ENCODE measurements around the genes IFNA10, IFNA14, CDKN2B, DMRTA1 and PLAA.

DNA sequence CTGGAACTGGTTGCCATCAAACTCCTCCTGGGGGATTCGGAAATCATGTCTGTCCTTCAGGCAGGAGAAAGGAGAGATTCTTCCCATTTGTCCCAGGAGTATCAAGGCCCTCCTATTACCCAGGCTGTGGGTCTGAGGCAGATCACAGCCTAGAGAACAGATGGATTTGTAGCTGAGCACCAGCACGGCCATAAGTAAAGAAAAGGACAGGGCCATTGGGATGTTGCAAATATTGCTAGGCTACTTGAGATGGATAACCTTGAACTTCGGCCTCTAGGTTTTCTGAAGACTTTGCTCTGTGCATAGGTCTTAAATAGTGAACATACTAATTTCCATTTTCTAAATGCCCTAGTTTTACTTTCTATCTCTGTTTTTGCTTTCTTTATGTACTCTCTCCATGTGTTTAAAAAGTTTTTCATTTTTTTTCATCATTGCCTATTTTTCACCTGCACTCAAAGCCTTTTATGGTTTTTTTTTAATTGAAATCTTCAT is at the start of gene IFNA10:
Gene IFNA10, minus strand, starts transcription at position 262 of the 492 bp plus-strand sequence.
- PRO-cap = no peak
- RAMPAGE, long total RNA, 3 experiments = no peak in any of the 3 experiments

GRCh38 chr9:21239936-21240384 is at the start of gene IFNA14:
TSS of gene IFNA14 (minus strand) at chr9:21240005.
- PRO-cap = no peak
- RAMPAGE, long total RNA, 3 experiments = no peak in any of the 3 experiments

DNA sequence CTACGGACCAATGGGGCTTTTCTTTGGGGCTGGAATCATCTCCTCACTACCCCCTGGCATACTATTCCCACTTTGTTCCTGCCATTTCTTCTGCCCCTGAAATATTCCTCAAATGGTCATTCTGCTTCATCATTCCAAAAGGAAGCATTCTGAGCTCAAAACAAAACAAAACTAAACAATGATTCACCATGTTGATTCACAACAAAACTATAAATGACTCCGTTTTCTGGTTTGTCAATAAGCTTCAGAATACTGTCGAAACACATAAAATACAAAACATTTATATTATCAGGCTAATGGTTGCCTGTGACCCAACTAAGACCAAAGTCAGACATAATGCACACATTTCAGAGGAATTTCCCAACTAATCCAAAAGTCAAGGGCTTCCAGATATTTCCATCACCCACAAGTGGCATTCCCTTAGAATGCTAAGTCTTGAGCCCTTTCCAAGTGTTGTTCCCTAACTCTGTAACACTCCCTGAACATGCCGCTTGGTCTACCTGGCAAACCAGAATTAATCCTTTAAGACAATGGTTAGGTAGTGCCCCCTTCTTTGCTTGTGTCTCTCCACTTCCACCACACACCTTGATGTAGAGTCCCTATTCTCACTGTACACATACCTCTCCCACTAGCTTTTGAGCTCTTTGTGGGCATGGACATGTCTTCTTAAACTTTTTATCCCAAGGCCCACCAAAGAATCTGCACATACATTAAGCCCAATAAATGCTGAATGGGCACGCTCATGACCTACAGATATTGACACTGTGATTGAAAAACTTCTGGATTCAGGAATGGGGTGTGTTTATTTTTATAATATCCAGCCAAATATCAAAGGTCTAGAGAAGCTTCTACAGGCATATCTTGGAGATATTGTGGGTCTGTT is 37.7 kb upstream of the IFNE start:
- PRO-cap = no peak
- RAMPAGE, long total RNA, 3 experiments = no peak in any of the 3 experiments

DNA sequence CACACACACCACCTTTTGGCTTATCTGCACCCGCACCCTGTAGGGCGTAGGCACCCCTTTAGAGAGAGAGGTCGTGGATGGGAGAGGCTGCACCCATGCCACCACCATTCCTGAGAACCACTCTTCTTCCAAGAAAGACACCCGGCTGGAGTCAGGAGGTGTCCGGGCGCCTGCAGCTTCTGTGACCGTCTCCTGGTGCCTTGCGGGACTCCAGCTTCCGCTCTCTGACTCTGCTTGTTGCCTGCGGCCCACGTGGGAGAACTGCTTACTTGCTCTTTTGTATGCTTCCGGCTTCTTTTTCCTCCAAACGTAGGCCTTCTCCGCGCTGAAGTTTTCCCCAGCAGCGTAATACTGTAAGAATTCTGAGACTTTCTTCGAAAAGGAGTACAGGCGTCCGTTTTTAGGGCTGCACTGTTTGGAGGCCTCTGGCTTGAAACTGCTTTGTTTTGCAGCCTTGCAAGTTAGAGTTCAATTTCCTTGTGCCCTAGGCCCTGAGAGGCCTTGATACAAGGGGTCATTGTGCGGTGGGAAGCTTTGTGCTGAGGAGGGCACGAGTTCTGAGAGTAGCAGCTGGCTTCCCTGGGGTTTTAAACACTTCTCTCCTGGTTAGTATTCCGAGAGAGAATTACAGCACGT is 711 bp downstream of the MTAP start:
- PRO-cap = unidirectional peak, minus-strand start at position 226 of the sequence
- RAMPAGE, long total RNA, 3 experiments = no peak in any of the 3 experiments

DNA sequence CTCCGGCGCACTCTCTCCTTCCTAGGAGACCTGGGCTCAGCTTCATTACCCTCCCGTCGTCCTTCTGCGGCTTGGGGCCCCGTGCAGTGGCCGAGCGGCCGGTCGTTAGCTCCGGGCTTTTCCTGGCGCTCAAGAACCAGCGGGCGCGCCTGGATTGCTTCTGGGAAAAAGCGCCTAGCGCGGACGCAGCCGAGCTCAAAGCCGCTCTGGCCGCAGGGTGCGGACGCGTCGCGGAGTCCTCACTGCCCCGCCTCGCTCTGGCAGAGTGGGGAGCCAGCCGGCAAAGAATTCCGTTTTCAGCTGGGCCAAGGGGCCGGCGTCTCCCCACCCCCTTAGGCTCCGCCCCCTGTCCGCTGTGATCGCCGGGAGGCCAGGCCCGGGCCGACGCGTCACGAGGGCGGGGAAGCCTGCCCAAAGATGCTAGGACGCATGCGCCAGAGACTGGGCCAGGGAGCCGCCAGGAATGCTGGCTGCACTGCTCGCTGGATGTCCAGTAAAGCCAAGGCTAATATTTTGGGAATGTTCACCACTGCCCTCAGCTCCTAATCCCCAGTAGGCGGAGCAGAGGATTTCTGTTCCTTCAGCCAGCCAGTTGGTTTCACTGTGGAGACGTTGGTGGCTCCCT is at the start of gene CDKN2B:
Gene CDKN2B, minus strand, starts transcription at position 267 of the 625 bp plus-strand sequence.
- PRO-cap = bidirectional peak, plus-strand start at position 437 of the sequence, minus-strand start at position 259 of the sequence
- RAMPAGE, long total RNA, 3 experiments = start-site peak on the minus strand in 3 of 3 experiments, centred at positions 211 to 236 of the sequence, 209 to 769 reads per replicate

DNA sequence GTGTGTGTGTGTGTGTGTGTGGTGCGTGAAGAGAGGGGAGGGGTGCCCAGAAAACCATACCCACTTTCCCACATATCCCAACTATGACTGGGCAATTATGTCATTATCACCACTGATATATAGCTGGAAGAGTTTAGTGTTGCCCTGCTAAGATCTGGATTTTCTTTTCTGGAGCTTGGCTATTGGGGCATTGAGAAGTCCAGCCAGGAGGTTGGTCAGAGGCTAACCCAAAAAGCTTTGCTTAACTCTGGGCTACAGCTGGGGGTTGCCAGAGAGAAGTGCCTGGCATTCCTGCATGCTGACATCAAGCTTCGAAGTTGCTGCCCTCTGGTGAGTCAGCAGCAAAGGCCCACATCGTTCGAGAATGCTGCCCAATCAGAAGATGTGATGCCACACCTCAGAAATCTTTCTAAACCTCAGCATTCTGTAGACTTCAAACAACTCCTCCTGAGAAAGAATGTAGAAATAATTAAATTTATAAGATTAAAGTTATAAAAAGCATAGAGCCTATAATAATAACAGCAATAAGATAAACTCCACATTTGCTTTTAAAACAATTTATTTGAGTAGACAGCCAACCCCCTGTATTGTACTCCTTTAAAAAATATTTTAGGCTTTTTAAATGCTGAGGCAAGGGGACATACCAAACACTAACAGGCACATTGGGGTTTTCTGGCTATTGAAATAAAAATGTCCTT is 94.2 kb upstream of the CDKN2B start:
- PRO-cap = no peak
- RAMPAGE, long total RNA, 3 experiments = no peak in any of the 3 experiments

DNA sequence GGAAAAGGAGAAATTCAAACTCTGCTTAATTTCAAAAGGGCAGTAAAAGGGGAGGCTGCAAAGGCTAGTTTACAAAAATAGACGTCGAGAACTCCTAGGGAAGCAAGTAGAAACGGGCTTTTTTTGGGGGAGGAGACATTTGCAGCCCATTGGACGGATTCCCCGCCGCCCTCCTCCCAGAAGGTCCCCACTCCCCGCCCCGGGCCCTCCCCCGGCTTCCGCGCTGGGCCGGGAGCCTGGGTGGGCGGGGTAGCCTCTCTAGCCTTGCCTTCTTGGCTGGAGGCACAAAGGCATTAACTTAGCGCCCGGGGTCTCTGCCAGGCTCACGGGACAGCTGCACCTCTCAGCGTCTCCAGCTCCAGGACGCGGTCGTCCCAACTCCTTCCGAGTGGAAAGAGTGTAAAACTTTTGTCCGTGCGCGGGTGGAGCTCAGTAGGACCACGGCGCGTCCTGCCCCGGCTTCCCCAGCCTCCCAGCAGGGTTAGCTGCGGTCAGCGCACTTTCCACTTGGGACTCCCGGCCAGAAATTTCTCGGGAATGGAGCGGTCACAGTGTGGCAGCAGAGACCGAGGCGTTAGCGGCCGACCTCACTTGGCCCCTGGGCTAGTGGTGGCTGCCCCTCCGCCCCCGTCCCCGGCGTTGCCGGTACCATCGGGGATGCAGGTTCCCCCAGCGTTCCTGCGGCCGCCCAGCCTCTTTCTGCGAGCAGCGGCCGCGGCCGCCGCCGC is at the start of gene DMRTA1:
Gene DMRTA1, plus strand, starts transcription at position 296 of the 728 bp plus-strand sequence.
- PRO-cap = unidirectional peak, plus-strand start at position 293 of the sequence
- RAMPAGE, long total RNA, 3 experiments = no peak in any of the 3 experiments

DNA sequence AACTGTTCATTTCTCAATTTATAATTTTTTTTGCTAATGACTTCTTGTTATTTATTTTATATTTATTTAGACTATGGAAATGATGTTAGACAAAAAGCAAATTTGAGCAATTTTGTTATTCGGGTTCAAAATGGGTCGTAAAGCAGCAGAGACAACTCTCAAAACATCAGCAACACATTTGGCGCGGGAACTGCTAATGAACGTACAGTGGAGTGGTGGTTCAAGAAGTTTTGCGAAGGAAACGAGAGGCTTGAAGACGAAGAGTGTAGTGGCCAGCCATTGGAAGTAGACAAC is 374.0 kb downstream of the DMRTA1 start:
- PRO-cap = no peak
- RAMPAGE, long total RNA, 3 experiments = no peak in any of the 3 experiments

DNA sequence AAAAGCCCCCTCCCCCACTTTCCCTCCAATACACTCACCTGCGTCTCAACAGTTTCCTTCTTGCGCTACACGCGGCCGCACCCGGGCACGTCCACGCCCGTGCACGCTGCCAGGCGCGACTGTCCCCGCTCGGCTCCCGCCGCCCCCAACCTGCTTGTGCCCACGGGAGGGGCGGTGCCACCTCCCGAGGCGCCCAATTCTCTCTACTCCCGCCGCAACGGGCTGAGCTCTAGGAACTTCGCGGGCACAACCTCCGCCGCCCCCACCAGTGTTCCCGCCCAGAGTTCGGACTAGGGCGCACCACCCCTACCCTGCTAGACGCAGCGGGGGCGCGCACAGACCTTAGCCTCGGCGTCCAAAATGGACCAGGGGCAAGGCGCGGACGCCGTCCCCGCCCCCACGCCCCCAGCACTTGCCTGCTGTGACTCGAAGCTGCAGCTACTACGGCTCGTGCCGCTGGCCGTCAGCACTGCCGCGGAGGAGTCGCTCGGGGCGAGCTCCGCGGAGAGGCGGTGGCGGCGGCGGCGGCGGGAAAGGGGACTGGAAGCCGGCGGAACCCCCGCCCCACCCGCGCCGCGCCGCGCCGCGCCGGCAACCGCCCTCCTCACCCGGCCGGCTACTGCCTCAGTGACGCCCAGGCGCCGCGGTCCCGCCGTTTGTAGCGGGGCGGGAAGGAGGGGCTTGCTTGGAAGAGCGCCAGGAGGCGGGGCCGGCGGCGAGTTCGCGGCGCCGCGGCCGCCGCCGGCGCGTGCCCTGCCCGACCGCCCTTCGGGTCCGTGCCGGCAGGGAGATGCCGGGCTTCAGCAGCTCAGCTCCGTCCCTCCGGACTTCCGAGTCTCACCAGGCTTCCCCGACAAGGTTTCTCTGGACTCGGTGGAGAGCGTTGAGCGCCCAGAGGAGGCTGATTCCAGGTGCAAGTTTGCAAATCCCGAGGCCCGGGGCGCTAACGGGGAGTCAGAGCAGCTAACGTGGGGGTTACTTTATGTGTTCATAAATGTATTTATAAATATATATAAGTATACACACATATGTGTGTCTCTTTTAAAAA is 4.5 kb downstream of the ELAVL2 start:
- PRO-cap = no peak
- RAMPAGE, long total RNA, 3 experiments = no peak in any of the 3 experiments

GRCh38 chr9:23850914-23851462 is 24.9 kb upstream of the ELAVL2 start:
- PRO-cap = no peak
- RAMPAGE, long total RNA, 3 experiments = no peak in any of the 3 experiments

GRCh38 chr9:25607580-25608022 is 70.6 kb downstream of the TUSC1 start:
- PRO-cap = no peak
- RAMPAGE, long total RNA, 3 experiments = no peak in any of the 3 experiments

GRCh38 chr9:25716454-25716794 is 38.2 kb upstream of the TUSC1 start:
- PRO-cap = no peak
- RAMPAGE, long total RNA, 3 experiments = no peak in any of the 3 experiments

GRCh38 chr9:26946502-26947725 is at the start of gene PLAA:
TSS of gene PLAA (minus strand) at chr9:26947242.
- PRO-cap = bidirectional peak, plus-strand start at chr9:26947562, minus-strand start at chr9:26947231
- RAMPAGE, long total RNA, 3 experiments = start-site peak on the minus strand in 2 of 3 experiments, at chr9:26947160-26947482 at its widest, 17 to 209 reads per replicate

DNA sequence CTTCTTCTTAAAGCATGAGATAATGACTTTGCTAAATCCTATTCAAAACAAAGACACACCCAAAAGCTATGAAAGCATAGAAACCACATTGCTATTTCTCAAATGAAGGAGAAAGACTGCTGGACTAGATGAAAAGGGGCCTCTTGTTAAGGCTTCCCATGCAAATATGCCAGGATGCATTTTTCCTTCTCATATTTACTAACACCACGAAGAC is 86.3 kb upstream of the IFNK start:
- PRO-cap = no peak
- RAMPAGE, long total RNA, 3 experiments = no peak in any of the 3 experiments

- PRO-cap = no peak
- RAMPAGE, long total RNA, 3 experiments = no peak in any of the 3 experiments
These were observed 49.0 kb upstream of the IFNK start for GRCh38 chr9:27475158-27475506.

DNA sequence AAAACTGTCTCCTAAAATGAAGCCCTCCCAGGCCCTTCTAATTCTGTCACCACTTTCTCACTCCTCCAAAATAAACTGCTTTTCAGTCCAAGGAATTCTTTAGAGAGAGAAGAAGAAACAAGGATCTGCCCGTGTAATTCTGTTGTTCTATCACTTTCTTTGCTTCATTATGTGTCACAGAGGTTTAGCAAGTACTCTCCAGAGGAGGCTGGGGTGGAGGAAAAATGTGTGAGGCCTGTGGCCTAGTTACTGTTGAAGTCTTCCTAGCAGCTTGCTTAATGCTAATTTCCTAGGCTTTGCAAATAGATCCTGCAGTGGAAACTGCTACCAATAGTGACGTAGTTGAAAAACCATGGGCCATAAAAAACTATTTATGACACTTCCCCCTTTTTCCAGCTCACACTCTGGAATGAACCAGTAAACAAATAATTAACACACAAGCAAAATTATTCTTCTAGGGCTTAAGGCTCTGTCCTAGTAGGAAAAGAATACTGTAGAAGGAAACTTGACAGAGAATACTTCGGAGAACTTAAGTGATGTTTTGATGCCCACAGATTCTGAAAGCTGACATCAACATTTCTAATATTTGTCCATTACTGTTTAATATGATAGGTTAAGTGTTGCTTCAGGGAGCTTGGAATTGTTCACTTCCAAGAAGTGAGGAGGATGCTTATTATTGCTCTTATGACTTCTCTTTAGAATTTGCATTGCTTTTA is 27.0 kb upstream of the C9orf72 start:
- PRO-cap = unidirectional peak, minus-strand start at position 280 of the sequence
- RAMPAGE, long total RNA, 3 experiments = no peak in any of the 3 experiments

DNA sequence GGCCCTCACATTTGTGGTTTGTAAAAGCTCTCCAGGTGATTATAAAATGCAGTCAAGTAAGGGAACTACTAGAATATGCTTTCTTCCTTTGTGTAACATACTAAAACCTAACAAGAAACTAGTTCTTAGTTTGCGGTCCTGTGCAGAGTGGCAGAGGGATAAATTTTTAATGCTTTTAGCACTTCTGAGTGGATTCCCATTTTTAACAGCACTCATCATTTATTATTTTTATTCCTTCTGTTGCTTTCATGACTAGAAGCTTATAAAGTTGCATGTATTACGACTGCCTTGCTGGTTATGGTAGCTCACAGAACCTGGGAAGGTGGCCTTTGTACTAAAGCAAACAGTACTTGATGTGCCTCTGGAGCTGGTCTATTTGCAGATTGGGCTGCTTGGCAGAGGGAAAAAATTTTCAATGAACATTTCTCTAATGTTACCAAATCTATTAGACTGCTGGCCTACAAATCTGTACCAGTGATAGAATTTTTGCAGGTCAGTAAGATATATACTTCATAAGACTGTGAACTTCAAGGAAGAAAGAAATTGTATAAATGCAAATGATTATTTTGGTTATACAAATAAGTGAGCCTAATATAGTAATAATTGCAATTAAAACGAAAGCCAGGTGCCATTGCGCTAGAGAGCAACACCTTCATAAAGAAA is 274.5 kb upstream of the C9orf72 start:
- PRO-cap = no peak
- RAMPAGE, long total RNA, 3 experiments = no peak in any of the 3 experiments

GRCh38 chr9:28387255-28387568 is 813.9 kb upstream of the C9orf72 start:
- PRO-cap = no peak
- RAMPAGE, long total RNA, 3 experiments = no peak in any of the 3 experiments

GRCh38 chr9:32422325-32422739 is 37.9 kb downstream of the ACO1 start:
- PRO-cap = no peak
- RAMPAGE, long total RNA, 3 experiments = no peak in any of the 3 experiments

- PRO-cap = unidirectional peak, plus-strand start at chr9:32551441
- RAMPAGE, long total RNA, 3 experiments = no peak in any of the 3 experiments
These were observed 677 bp upstream of the SMIM27 start for GRCh38 chr9:32551229-32552071.